ENCODE measurements around the genes MMP15, CFAP20 and CKLF.

GRCh38 chr16:58025345-58025882, at the start of gene MMP15:
Gene MMP15, plus strand, starts transcription at chr16:58025754.
- PRO-cap, 3 experiments = peak in 3 of 3 experiments; most common plus-strand start chr16:58025754 (in 3); most common minus-strand start chr16:58025648 (in 2)

- PRO-cap, 3 experiments = peak in 3 of 3 experiments; most common plus-strand start chr16:58129703 (in 3); most common minus-strand start chr16:58129381 (in 3)
Observed at GRCh38 chr16:58128960-58130016, at the start of gene CFAP20. Gene CFAP20, minus strand, starts transcription at chr16:58129381.

DNA sequence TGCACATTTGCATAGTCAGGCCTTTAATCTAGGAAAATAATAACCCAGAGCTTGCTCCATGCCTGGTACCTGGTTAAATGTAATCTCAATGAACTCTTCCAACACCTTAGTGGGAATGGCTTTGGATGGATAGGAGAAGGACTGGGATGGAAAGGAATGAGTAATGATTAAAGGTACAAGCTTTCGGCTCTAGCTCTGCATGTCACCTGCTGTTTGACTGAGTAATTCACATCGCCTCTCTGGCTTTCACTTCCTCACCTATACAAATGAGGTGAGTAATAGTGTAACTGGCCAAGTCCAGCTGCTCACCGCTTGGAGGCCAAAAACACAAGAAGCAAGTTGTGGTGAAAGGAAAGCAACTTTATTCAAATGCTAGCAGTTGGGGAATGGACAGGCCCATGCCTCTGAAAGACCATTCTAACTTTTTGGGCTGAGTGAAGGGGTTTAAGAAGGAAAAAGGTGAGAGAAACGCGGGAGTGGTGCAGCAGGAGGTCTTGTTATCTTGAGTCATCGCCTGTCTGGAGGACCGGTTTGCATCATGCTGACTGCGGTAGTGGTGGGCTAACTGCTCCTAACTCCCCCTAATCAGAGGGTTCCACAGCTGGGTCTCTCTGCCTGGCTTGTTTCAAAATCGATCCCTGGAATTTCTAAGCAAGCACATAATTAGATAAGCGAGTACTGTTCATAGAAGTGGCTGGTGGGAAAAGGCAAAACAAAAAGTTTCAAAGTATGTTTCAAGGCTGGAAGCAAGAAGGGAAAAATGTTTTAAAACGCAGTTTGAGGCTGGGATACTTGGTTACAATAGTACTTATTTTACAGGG, 6.1 kb upstream of the CCDC113 start:
- PRO-cap, 3 experiments = no peak in any of the 3 experiments

- PRO-cap, 3 experiments = peak in 1 of 3 experiments; most common plus-strand start chr16:58721461 (in 1); most common minus-strand start chr16:58721139 (in 1)
Observed at GRCh38 chr16:58720796-58721541, 13.1 kb downstream of the GOT2 start.

GRCh38 chr16:58730768-58731080, 3.4 kb downstream of the GOT2 start:
- PRO-cap, 3 experiments = no peak in any of the 3 experiments

- PRO-cap, 3 experiments = no peak in any of the 3 experiments
Observed at GRCh38 chr16:58881686-58882104, 147.6 kb upstream of the GOT2 start.

DNA sequence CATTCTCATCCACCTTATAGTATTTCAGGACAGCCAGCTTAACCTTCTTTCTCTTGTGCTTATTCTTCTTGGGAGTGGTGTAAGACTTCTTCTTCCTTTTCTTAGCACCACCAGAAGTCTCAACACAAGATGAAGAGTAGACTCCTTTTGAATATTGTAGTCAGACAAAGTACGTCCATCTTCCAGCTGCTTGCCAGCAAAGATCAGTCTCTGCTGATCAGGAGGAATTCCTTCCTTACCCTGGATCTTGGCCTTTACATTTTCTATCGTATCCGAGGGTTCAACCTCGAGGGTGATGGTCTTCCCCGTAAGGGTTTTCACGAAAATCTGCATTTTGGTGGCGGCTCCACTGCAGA, 980.7 kb downstream of the CDH8 start:
- PRO-cap, 3 experiments = no peak in any of the 3 experiments

GRCh38 chr16:64910231-64910765, 211.6 kb downstream of the CDH11 start:
- PRO-cap, 3 experiments = no peak in any of the 3 experiments

- PRO-cap, 3 experiments = peak in 1 of 3 experiments; most common plus-strand start chr16:65123705 (in 1); most common minus-strand start chr16:65123585 (in 1)
Observed at GRCh38 chr16:65123414-65123943, 1.6 kb upstream of the CDH11 start.

- PRO-cap, 3 experiments = peak in 1 of 3 experiments; most common minus-strand start chr16:65124286 (in 1)
Observed at GRCh38 chr16:65124155-65124462, 2.2 kb upstream of the CDH11 start.

- PRO-cap, 3 experiments = no peak in any of the 3 experiments
Observed at GRCh38 chr16:65634585-65634784, 512.6 kb upstream of the CDH11 start.

DNA sequence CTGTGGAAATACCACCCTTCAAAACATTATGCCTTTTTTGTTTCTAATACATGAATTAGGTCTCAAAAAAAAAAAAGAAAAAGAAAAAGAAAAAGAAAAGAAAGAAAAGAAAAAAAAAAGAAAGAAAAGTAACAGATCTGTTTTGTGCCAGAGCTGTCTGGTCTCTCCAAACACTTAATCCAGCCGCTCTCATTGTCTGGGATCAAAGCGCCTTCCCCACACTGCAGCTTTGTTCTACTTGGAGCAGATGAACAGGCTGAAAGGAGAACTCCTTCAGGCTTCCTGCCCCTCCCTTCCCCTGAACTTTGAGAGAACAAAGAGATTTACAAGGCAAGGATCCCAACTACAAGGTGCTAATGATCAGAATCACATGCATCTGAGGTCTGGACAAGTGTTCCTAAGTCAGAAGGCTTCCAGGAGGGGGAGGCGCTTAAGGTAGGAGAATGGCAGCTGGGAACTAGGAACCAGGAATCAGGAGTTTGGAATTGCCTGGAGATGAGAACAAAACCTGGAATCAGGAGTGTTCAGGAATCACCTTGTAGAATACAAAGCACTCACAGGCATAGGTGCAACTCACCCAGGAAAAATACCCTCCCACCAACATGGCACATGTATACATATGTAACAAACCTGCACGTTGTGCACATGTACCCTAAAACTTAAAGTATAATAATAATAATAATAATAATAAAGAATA, 606.3 kb upstream of the CDH11 start:
- PRO-cap, 3 experiments = no peak in any of the 3 experiments

GRCh38 chr16:65945738-65945902, 420.9 kb upstream of the CDH5 start:
- PRO-cap, 3 experiments = no peak in any of the 3 experiments

DNA sequence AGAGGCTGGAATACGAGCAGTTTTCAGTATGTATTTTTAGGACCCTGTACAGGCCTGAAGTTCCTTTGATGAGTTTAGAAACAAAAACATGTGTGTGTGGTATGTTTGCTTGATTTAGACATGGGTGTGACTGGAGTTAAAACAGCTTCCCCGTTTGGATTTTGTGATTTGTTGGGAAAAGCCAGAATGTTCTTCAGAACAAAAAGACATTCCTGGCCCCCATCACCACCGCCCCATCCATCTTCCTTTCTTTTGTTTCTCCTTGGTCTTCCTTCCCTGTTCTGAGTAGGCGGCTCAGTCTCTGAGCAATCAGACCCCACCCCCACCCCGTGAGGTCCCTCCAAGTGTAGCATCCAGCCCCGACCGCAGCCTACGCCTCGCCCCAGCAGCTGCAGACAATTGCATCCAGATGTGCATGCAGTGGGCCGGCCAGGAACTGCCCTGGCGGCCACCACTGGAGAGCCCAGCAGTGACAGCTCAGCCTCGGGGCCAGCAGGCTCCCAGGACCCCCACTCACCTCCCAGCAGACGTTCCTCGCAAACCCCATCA, 100.0 kb upstream of the CDH5 start:
- PRO-cap, 3 experiments = no peak in any of the 3 experiments

DNA sequence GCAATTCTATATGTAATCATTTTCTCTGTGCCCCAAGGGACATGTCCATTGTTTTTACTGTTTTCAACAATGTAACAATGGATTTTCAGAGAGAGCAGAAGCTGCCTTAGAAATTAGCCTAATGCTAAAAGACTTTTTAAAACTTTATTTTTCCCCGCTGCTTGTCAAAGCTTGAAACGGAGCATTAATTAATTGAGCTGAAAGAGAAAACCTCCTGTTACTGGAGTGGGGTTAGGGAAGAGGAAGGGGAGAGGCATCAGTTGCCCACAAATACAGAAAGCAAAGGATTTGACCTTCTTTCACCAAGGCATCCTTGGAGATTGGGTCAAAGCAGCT, 26.9 kb upstream of the BEAN1 start:
- PRO-cap, 3 experiments = no peak in any of the 3 experiments

GRCh38 chr16:66406724-66407316, 20.3 kb upstream of the BEAN1 start:
- PRO-cap, 3 experiments = no peak in any of the 3 experiments

GRCh38 chr16:66503437-66504002, 46.4 kb downstream of the TK2 start:
- PRO-cap, 3 experiments = no peak in any of the 3 experiments

DNA sequence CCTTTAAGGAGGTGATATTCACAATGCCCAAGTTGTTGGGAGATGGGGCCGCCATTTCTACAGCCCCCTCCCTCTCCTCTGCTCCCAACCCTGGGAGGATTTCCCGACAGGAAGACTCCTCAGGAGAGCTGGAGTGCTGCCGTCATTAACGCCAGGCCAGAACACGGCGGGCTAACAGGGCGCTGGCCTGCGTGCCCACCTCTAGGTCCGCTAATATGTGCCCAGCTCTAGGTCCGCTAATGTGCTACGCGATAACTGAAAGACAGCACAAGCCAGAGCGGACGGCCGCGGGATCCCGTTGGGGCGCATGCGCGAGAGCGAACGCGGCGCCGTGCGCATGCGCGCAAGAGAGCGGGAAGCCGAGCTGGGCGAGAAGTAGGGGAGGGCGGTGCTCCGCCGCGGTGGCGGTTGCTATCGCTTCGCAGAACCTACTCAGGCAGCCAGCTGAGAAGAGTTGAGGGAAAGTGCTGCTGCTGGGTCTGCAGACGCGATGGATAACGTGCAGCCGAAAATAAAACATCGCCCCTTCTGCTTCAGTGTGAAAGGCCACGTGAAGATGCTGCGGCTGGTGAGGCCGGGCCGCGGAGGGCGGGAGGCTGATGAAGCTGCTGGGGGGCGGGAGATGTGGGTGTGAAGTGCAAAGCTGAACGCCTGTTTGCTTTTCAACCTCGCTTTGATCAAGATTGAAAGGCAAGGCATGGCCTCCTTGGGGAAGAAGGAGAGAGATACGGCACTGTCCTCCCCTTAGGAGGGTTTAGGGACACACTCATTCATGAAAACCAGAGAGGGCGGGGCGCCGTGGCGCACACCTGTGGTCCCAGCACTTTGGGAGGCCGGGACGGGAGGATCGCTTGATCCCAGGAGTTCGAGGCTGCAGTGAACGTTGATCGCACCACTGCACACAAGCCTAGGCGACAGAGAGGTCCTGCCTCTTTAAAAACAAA, at the start of gene CKLF:
Gene CKLF (plus strand): TSS at position 351 of the 944 bp plus-strand sequence.
- PRO-cap, 3 experiments = peak in 3 of 3 experiments; most common plus-strand start position 346 of the sequence (in 1); most common minus-strand start position 257 of the sequence (in 2)

- PRO-cap, 3 experiments = no peak in any of the 3 experiments
Observed at GRCh38 chr16:66613902-66615065, 9.8 kb downstream of the CMTM3 start.

- PRO-cap, 3 experiments = peak in 3 of 3 experiments; most common plus-strand start chr16:66697336 (in 1); most common minus-strand start chr16:66697270 (in 3)
Observed at GRCh38 chr16:66697130-66697484, 564 bp upstream of the CMTM4 start.

Data from Metastatic Breast Carcinoma in the Ovary (tissue), 3 donors.